SP-49 (cell line): ENCODE measurements around the gene SDR42E1.

- PRO-cap: no peak
Measured at GRCh38 chr16:81452958-81453460, 8.4 kb downstream of the CMIP start.

- PRO-cap: no peak
Measured at GRCh38 chr16:81456563-81457351, 12.1 kb downstream of the CMIP start.

GRCh38 chr16:81458164-81459064 is 13.8 kb downstream of the CMIP start:
- PRO-cap: no peak

DNA sequence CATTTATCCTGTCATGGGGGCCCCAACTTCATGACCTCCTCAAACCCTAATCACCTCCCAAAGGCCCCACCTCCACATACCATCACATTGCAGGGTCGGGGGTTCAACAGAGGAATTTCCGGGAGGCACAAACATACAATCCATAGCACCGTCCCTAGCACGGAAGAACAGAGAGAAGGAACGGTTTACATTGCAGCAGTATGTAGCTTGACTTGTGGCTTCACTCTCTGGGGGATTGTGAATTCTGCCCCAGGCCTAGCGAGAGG is 98.1 kb downstream of the CMIP start:
- PRO-cap: no peak

- PRO-cap: no peak
Measured at GRCh38 chr16:81554920-81555517, 110.4 kb downstream of the CMIP start.

DNA sequence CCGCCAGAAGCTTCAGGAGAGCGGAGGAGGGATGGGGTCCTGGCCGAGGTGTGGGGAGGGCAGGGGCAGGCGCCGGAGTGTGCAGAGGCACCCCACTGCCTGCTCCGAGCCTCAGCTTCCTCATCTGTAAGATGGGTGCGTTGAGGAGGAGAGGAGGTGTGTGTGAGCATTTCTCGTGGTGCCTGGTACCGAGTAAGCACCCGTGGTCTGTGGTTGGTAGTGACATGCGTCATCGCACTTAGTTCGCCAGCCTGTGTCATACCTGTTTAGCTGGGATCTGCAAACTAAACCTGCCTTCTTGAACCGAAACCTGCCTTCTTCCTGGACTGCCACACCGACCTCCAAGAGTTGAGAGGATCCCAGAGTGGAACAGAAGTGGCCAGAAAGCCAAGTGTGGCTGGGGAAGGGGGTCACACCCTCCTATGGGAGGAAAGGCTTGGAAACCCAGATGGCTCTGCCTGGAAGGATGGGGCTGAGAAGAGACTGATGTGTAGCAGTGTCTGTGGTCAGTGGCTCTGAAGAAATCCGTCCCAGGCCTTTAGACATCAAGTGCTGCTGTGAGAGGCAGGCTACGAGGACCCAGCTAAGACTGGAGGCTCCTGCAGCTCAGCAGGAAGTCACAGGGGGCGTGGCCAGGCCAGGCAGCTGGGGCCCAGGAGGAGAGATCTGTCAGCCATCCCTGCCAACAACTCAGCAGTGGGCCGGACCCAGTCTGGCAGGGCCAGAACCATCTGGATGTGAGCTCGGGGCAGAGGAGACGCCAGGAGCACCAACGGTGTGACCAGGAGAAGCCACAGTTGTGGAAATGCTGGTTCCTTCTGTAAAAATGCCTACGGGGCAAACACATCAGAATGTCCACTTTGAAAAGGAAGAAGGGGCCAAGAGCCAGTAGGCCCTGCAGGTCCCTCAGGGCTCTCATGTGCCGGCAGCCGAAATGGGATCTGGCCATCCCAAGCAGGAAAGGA is 162.5 kb upstream of the PLCG2 start:
- PRO-cap: no peak

DNA sequence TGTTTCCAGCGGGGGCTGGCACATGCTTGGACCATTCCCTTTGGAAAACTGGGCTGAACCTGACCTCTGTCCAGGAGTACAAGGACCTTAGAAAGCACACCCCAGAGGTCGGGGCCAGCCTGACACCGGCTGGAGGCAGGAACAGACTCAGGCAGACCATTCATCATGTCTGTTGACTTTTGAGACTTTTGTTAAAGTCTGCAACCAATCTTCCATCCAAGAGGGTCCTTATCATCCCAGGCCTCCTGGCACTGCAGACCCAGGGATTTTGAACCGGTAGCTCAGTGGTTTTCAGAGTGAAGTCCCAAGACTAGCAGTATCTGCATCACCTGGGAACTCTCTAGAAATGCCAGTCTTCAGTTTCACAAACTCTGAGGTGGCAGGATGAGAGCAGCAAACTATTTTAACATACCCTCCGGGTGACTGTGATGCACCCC is 145.3 kb upstream of the PLCG2 start:
- PRO-cap: no peak

GRCh38 chr16:81649671-81650070 is 129.4 kb upstream of the PLCG2 start:
- PRO-cap: no peak

- PRO-cap: no peak
Measured at GRCh38 chr16:81654945-81656125, 123.8 kb upstream of the PLCG2 start.

DNA sequence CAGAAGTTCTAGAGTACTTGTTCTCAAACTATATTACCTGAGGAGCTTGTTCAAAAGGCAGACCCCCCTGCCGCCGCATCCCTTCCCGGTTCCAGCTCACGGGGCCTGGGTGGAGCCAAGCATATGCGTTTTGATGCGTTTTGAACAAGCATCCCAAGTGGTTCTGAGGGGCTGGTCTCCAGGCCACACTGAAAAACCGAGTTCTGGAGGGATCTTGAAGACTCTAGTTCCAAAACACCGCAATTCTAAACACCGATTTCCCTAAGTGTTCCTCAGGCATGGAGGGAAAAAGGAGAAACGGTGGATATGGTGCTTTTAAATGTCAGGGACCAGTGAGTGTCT is 84.5 kb upstream of the PLCG2 start:
- PRO-cap: no peak

- PRO-cap: no peak
Measured at GRCh38 chr16:81901833-81902255, 109.4 kb downstream of the SDR42E1 start.

DNA sequence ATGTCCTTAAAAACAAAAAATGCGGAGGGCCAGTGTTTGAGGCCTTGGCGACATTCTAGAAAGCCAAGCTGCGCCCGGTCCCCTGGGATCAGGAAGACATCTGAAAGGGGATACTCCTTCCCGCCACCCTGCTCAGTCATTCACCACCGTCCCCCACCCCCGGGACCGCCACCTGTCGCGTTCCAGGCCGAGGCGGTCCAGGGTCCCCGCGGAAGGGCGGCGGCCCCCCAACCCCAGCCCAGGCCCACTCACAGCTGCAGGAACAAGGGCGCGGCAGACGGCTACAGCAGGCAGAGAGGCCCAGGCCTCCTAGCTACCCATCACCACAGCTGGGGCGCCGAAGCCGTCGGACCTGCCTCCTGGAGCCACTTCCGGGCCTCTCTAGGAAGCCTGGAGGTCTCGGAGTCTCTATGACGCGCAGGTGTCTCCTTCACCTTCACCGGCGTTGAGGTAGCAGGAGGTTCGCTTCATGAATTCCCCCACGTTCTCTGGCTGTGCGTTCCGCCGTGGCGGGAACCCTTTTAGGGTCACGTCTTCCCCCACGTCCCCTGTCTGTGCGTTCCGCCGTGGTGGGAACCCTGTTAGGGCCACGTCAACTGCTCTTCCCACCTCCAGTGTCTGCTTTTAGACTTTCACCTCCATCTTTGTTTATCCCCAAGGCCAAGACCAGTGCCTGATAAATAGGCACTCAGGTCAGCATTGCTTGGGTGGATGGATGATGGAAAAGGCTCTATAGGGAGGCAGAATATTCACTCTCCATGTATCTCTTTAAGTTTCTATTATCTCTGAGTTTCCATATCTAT is at the start of gene SDR42E1:
TSS of gene SDR42E1 (minus strand) at position 336 of the 803 bp plus-strand sequence.
- PRO-cap: no peak

GRCh38 chr16:82079884-82080425 is 44.9 kb downstream of the HSD17B2 start:
- PRO-cap: no peak

DNA sequence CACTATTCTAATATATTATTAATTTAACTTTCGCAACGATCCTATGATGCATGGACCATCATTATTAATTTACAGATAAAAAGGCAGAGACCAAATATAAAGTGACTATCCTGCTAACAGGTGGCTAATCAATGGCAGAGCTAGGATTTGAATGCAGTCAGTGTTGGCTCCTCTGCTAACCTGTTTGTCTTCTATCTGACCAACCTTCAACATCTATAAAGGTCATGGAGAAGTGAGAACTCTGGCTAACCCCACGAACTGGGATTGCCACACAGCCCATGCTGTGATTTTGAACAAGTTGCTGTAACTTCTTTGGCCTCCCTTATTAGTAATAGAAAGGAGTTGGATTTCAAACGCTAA is 53.3 kb downstream of the HSD17B2 start:
- PRO-cap: no peak

DNA sequence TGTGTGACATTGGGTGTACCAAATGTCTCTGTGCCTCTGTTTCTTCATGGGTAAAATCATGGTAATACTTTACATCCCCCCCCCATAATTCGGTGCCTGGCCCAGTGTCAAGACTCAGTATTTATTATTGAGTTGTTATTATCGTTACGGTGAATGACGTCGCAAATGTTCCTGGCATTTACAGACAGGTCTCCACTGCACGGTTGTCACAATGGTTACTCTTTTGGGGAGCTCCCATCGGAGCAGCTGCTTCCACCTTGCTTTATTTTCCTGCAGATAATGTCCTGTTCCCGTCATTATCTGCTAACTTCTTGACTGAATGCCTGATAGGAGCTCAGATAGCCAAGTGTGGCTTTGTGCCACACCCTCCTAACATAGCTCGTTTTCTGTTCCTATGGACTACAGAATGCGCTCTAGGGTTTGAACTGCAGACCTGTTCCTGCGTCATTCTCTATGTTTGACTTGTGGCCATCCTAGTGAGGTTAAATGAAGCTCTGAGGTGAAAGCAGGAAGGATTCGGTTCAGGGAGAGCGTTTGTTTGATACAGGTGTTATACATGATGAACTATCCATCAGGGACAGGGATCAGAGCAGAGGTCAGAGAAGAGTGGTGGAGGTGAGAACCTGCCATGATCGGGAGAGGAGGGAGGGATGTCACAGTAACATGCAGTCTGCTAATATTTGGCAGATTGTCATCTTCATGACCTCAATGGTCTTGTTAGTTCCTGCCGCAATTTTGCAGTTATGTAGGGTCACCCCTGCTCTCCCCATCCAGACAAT is 33.1 kb downstream of the MPHOSPH6 start:
- PRO-cap: no peak

DNA sequence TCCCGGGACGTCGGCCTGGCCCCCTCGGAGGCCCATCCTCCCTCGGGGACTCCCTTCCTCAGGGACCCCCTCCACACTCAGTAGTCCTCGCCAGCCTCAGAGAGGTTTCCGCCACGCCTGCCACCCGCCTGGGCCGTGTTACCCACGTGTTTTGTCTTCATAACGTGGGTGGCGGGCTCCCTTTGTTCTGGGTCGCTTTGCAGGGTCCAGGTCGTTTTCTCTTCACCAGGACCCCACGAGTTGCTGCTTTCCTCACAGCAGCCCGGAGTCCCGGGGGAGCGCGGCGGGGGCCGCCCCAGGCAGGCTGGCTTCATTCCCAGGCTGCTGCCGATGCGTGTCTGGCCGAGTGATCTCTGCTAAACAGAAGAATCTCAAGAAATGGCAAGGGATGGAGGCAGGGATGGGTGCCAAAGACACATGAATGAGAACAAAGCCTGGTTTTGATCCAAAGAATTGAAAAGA is 460 bp upstream of the MPHOSPH6 start:
- PRO-cap: no peak

DNA sequence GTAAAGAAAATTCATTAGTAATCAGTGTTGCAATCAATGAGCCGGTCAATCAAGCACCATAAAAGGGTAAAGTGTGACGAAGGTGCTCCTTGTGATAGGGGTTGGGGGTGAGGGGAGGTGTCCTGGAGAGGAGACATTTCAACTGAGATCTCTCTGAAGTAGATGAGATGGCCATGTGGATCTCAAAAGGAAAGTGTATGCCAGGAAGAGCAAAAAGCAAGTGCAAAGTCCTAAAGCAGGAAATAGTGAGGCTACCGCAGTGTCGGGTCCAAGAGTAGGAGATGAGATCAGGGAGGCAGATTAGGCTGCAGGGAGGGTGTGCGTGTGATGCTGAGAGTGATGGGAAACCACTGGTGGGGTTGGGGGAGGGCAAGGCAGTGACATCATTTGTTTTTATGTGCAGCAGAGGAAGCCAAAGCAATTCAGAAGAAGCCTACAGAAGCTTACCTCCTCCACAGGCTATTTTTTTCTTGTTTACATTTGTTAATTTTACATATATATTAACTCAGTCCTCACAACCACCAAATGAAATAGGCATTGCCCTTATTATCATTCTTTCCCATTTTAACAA is 28.6 kb downstream of the CDH13 start:
- PRO-cap: no peak

DNA sequence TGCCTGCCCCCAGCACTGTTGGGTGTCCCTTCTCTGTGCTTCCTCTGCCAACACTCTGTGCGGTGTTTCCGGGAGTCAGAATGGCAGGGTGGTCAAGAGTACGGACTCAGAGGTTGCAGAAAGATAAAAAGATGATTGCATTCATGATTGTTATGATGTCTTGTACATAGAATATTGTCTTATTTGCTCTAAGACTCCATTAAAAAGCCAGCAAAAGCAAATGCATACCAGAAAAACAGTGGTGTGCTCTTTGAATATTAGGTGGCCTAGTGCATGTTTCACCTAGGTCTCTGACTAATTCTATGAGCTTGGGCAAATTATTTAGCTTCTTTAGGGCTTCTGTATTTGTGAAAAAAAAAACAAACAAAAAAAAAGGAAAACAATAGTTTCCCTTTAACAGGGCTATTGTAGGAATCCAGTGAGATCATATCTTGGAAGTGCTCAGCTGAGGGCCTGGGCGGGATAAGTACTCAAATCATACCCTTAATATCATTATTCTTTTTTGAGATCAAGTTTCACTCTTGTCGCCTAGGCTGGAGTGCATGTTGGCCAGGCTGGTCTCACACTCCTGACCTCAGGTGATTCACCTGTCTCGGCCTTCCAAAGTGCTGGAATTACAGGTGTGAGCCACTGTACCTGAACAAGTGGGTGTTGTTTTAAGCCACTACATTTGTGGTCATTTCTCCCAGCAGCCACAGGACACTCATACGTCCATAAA is 86.8 kb downstream of the CDH13 start:
- PRO-cap: no peak

GRCh38 chr16:83137186-83137830 is 510.5 kb downstream of the CDH13 start:
- PRO-cap: no peak

DNA sequence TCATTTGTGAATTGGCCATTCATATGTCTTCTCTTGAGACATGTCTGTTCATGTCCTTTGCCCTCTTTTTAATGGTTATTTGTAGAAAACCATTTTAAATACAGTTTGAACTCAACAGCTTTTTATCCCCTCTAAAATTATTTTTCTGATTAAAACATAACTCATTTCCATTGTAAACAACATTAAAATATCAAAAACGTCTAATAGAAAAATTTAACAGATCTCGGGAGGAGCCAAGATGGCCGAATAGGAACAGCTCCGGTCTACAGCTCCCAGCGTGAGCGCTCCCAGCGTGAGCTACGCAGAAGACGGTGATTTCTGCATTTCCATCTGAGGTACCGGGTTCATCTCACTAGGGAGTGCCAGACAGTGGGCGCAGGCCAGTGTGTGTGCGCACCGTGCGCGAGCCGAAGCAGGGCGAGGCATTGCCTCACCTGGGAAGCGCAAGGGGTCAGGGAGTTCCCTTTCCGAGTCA is 170.7 kb upstream of the HSBP1 start:
- PRO-cap: no peak